AG04449 (cell line): ENCODE measurements around the gene RBM34.

DNA sequence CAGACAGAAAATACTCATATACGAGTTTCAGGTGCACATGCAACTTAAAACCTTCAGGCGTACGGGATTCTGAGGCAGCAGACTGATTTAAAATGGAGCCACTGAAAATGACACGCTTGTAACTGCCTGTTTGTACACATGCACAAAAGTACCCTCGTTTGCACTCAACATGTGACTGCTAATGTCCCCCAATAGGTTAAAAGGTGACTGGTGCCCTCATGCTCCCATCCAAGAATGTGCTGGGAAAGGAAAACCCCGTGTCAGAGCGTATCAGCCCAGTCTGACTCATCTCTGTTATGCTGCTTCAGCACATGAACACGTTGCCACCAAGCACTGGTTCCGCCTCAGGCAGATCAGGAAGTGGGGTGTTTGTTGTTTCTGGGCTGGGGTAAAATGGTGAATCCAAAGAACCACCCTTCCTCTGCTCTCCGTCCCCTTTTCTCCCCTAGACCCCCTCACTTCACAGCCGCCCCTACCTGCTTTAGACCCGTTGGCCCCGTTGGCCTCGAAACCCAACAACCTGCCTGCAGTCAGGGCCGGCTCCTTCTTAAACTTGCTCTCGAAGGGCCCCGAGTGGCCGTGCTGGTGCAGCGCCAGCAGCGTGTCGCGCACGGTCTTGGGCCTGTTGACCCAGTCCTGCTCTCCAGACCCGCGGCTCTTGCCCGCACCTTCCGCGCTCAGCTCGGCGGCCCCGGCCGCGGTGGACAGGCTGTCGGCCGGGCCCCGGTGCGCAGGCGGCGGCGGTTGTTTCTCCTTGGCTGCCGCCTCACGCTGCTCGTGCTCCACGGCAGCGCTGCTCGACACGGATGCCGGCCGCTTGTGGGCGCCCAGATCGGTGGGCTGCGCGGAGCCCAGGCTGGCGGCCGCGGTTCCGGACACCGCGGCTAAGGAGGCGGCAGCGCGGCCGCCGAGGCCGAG lies 1.7 kb downstream of the IRF2BP2 start:
- RRBS = 2% methylated on average over 20 of the region's 65 CpGs

DNA sequence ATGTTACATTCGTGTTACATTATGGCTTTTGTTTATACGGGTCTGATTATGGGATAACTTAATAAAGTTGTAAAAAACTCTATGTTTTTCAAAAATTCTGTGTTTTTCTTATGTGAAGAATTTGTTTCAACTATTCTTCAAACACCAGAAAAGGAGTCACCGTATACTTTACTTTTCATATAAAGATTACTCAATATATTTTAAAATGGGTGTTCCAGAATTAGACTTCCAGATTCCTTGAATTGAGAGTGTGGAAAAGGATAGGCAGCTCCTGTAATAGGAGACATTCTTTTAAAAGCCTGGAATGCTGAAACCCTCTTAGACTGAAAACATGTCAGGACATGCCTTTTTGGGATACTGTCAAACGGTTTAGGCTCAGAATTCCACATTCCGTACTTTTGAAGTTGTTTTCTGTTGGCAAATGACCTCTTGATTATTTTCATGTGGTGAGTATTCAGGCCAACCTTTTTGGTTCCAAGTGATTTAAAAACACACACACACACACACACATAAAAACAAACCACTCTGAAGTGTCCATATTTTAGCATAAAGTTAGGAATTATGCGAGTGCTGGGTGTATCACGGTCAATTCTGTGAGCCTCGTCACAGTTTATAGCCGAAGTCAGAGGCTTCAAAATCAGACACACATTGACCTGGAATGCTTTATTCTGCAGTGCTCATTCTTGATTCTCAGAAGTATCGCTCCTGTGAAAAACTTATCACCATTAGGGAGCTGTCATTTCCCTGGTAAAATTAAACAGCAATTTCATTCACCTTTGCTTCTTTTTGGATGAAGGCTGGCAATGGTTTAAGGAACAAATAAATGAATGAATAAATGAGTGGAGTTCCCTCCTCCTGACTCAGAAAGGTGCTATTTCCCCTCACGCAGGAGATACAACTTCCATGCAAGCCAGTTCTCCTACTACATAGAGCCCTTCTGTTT lies 8.5 kb upstream of the IRF2BP2 start:
- RRBS = no CpG with 5 or more reads among the region's 11 CpGs

GRCh38 chr1:234624255-234624601 lies 14.2 kb upstream of the IRF2BP2 start:
- RRBS = no CpG with 5 or more reads among the region's 3 CpGs

- RRBS = no CpG with 5 or more reads among the region's 3 CpGs
Observed at GRCh38 chr1:234639240-234639543, 29.2 kb upstream of the IRF2BP2 start.

DNA sequence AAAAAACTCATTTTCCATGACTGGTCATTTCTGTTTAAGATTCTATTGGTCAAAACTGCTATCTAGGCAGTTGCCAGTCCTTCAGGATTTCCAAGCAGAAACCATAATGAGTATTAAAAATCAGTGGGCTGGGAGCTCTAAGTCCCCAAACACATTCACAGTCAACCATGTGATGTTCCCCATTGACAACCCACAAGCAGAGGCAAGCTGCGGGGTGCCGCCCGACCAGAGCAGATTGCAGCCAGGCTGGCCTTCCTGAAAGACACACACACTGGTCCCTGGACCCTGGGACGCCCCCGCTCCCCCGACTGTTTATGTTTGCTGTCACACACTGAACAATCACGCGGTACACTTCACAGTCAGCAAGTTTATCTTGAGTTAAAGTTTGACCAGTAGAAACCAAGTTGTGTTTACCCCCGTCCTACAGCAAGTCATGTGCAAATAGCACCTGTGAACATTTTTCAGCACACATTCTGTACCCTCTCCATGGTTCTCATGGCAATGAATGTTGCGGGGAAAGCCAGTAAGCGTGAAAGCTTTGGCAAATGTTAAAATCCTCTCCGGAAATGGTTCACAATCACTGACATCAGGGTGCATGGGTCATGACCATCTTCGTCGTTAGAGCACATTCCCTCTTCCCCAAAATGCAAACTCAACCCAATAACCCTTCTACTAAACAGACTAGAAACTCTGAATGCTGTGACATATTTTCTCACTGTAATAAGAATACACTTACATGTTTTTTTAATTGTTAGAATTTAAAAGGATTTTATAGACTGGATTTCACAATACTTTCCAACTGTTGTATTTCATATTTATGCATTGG lies 33.2 kb upstream of the IRF2BP2 start:
- RRBS = no CpG with 5 or more reads among the region's 14 CpGs

GRCh38 chr1:234657029-234657764 lies 47.2 kb upstream of the IRF2BP2 start:
- RRBS = no CpG with 5 or more reads among the region's 8 CpGs

DNA sequence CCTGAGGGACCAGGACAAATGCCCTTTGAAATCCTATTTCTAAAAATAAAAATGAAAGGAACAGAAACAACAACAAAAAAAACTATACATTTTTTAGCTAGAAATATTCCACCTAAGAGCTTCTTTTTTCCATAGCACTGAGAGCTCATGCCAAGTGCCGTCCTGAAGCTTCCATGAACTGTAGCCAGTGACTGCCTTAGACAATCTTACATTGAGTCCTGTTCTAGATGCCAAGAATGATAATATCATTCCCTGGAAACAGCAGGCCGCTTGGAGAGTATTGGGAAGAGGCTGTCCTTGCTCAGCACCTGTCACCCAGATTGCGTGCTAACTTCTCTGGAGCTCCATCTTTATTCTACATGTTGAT lies 82.9 kb upstream of the IRF2BP2 start:
- RRBS = no CpG with 5 or more reads among the region's 3 CpGs

DNA sequence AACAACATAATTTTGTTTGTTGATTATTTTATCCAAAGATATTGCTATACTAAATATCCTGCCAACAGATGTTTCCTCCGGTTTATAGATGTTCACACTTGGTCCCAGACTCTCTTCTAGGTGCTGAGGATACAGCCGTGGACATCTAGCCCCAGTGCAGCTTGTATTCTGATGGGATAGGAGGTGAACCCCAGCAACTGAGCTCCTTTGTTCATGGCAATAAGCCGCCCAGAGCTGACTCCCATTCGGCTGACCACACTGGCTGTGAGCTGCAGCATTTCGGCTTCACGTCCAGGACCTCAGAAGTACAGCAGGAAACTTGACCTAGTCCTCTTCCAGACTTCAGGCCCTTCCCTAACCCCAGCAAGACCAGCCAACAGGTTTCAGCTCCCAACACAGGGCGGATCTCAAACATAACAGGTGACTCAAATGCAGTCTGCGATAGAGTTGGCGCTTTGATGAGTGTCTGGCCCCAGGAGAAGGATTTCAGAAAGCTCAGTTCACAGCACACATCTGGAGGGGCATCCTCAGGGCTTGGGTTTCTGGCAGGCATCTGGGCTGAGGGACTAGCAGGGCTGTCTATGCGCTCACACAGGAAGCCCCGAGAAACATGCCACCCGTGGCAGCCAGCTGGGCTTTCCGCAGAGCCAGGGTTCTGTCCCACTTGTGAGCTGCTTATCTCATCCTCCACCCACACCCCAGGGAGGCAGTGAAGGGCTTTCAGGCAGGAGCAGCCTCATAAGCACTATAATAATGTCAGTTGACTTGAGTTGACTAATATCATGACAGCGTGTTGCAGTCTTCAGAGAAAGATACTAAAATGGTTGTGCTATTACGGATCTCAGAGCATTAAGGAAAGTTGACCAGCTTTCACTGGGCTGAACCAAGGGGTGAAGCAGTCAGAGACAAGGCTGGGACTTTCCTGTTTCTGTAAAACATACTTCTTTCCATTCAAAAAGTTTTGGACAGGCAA lies 232.7 kb upstream of the IRF2BP2 start:
- RRBS = no CpG with 5 or more reads among the region's 15 CpGs

GRCh38 chr1:234844312-234845017 lies 234.5 kb upstream of the IRF2BP2 start:
- RRBS = no CpG with 5 or more reads among the region's 8 CpGs

GRCh38 chr1:234898094-234898577 lies 230.5 kb downstream of the TOMM20 start:
- RRBS = no CpG with 5 or more reads among the region's 11 CpGs

DNA sequence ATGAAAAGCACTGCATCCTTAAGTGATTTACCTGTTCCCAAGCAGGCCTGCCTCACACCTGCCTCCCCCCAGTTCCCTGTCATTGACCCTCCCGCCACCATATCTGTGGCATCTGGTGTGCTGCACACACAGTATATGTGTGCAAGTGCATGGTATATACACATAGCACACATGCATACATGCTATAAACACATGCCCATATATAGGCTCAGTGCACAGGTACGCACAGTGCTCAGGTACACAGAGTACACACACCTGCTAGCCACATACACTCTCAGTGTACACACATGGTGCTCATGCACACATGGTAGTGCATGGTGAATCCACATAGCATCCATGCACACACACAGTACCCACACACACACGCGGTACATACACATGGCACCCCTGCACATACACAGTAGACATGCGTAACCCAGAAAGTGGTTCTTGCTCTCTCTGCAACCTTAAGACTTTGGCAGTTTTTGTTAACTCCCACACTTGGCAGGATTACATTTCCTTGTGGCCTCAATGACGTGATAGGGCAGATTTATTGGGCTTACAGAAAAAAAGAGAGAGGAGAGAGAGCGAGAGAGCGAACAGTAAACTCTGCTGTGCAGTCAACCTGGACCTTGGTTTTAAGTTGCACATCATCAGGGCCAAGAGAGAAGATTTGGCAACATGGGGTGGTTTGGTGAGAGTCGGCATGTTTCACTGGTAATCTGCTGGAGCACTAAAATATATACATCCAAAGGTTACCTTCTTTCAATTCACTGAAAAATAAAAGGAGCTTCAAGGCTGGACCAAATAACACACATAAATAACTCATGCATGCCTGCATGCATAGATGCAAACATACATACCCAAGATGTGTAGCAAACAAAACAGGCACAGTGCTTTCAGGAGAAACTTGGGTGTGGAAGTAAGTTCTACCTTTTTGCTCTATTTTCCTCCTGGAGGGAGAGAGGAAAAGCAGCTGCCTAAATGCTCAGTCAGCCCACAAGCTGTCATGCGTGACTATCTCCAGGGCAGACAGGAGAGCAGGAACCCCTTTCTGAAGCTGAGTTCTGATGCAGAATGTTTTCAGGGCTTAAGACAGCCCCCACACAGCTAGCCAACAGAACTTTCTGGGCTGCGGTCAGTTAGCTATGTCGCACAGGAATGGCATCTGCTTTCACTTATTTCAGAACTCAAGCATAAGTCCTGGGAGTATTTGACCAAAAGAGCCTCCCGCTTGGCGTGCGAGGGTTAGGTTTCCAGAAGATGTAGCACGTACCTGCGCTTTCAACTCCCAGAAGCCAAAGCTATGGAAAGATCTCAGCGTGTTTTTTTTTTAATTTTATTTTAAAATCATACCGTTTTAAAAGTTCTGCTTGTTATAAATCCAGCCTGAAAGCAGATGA lies 166.4 kb downstream of the TOMM20 start:
- RRBS = no CpG with 5 or more reads among the region's 19 CpGs

- RRBS = no CpG with 5 or more reads among the region's 7 CpGs
Observed at GRCh38 chr1:235023026-235023376, 105.6 kb downstream of the TOMM20 start.

DNA sequence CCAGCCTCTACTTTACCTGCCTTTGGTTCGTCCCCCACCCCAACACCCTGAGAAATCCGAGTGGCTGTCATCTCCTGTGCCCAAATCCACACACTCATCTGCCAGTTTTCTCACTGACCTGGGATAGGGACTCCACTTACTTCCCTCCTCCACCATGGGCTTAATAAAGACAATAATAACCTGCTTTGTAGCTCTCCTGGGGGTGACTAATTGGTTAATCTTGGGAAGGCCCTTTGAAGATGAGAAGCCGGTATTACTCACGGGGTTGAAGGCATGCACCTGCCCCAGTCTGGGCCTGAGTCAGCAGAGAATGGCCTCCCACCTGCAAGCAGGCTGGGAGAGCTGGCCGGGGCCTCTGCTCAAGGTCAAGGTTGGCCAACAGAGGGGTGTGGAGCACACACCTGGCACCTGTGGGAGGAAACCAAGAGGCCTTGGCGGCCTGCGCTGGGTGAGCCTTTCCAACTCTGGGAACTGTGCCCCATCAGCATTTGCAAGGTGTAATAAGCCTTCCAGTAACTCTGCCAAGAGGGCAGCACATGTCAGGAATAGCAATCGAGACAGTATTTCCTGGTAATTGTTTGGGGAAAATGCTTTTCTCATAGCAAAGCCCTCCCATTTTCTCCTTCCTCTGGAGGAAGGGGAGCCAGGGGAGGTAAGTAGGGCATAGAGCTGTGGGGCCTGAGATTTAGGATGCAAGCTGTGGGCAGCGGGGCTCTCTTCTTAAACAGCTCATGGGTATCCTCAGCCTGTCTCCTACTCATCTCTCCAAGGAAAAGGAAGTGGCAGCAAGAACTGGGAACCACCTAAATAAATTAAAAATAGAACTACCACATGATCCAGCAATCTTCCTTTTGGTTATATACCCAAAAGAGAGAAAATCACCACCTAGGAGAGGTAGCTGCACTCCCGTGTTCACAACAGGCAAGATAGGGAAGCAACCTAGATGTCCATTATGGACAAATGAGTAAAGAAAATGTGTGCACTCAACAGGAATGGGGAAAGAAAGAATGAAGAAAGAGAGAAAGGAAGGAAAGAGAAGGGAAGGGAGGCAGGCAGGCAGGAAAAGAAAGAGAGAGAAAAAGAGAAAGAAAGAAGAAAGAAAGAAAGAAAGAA lies 48.9 kb downstream of the TOMM20 start:
- RRBS = 71% methylated on average over 3 of the region's 10 CpGs

GRCh38 chr1:235160699-235161685 lies at the start of gene RBM34:
TSS of gene RBM34 (minus strand) at chr1:235161250.
- RRBS = 2% methylated on average over 9 of the region's 60 CpGs

DNA sequence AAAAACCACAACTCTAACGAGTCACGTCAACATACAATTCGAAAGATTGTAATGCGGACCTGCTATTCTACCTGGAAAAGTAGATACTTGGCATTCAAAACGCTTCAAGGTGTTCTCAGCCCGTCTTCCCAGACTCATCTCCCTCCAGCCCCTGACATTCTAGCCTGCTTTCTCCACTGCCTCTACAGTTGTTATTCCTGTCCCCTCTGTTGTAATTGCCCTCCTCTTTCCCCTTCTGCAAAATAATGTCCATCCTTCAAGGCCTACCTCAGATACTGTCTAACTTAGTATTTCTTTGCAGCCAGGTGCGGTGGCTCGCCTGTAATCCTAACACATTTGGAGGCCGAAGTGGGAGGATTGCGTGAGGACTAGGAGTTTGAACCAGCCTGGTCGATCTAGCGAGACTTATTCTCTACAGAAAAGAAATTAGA lies 651 bp upstream of the RBM34 start:
- RRBS = no CpG with 5 or more reads among the region's 12 CpGs

GRCh38 chr1:235326944-235327764 lies 825 bp downstream of the ARID4B start:
- RRBS = 1% methylated on average over 44 of the region's 86 CpGs

DNA sequence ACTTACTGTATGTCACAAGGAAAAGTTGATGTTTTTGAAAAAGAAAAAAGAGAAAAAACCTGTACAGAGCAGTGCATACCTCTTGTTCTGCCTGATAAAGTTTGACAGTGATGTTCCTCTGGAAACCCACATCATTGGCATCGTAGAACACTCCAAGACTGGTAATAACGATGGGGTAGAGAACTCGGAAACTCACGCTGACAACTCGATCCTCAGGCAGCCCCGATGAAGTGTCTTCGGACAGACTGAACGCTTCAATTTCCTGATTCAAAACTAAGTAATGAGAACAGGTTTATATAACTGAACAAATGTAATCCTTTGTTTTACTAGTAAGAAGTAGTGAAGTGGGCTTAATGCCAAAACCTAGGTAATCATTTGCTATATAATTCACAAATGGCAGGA lies 20.0 kb downstream of the B3GALNT2 start:
- RRBS = no CpG with 5 or more reads among the region's 8 CpGs

GRCh38 chr1:235641908-235642921 lies 7.4 kb downstream of the GNG4 start:
- RRBS = no CpG with 5 or more reads among the region's 48 CpGs

GRCh38 chr1:235865688-235866158 lies 983 bp downstream of the LYST start:
- RRBS = no CpG with 5 or more reads among the region's 15 CpGs

DNA sequence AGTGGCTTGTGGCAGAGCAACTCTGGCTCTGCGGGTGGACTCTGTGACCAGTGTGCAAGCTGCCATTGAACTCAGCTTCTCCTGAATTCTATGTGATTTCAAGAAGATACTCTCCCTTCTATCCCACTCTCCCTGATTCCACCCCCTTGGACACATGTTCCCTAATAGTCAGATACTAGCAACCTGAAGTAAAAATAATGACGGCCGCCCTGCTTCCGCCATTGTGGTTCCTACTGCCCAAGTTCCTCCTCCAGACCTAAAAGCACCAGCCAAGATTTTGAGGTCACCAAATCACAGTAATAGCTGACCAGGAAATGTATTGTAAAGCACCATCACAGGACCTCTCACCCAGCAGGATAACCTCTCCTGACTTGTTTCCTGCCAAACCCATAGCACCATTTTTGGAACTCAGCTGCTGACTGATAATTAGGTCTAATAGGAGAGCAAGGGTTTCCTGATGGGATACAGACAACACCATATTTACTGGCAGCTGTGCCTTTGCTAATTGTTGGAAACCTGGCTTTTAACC lies 11.6 kb upstream of the LYST start:
- RRBS = no CpG with 5 or more reads among the region's 4 CpGs